SK-N-SH (cell line): ENCODE data around the genes GPR26 and NKX1-2.

DNA sequence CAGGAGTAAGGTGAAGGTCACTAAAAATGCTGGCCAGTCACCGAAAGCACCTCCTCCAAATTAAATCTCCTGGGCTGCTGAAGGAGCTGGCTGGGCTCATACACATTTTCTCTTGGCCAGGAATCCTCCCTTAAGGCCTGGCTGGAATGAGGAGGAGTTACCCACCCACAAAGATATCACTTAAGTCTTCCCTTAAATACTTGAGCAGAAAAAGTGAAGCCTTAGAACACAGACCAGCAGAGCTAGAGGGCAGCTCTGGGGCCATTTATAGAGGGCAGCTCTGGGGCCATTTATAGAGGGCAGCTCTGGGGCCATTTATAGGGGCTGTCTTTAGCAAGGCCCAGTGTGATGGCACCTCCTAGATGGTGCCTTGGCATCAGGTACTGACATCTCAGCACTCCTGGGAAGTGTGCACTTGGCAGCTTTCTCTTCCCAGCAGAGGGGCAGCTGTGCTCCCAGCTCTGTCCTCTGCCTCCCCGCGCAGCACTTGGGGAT lies 46.4 kb downstream of the HTRA1 start:
- RRBS = no CpG with 5 or more reads among the region's 3 CpGs
CAGE:
- cytosol, long polyA plus RNA = no peak
- long polyA plus RNA = no peak
- nucleus, long polyA plus RNA = no peak

GRCh38 chr10:122636884-122637459 lies 35.7 kb upstream of the SPADH start:
- RRBS = no CpG with 5 or more reads among the region's 9 CpGs
CAGE:
- cytosol, long polyA plus RNA = no peak
- long polyA plus RNA = no peak
- nucleus, long polyA plus RNA = no peak

DNA sequence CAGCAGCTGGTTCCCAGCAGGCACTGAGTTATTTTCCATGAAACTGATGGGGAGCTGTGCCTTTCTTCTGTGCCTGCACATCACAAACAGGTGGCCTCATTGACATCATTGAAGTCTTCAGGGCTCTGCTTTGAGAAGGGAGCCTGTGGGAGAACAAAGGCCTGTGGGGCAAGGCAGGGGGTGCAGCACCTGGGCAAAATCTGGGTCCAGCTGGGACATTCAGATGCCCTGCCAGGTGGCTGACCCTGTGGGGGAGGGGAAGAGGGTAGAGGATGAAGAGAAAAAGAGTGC lies 366 bp upstream of the CUZD1 start:
CAGE:
- cytosol, long polyA plus RNA = no peak
- long polyA plus RNA = no peak
- nucleus, long polyA plus RNA = no peak

GRCh38 chr10:122981171-122981647 lies 1.0 kb downstream of the PSTK start:
- RRBS = no CpG with 5 or more reads among the region's 3 CpGs
CAGE:
- cytosol, long polyA plus RNA = no peak
- long polyA plus RNA = no peak
- nucleus, long polyA plus RNA = no peak

DNA sequence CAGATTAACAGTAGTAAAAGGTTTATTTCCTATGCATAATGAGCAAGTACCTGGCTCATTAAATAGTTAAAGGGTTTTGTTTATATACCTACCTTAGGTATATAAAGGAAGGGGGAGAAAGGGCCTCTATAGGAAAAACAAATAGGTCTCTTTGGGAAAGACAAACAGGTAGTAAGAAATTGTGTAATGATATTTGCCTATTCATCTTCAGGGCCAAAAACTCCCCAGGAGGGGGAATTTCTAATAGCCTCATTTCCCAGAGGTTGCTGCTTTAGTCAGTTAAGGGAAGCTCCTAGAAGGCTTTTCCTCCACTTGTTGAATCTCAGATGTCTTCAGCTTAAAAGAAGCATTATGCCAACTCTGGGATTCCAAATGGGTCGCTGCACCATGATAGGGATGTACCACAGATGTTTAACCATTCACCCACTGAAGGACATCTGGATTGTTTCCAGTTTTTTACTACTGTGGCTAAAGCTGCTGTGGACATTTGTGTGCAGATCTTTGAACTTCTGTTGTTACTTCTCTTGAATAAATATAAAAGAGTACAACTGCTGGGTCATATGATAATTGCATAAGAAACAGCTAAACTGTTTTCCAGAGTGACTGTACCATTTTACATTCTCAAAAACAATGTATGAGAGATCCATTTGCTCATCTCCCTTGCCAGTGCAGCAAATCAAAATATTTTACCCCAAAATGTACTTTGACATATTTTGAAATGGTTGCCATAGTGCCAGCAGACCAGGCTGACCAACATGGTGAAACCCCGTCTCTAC lies 11.4 kb downstream of the ACADSB start:
- RRBS = no CpG with 5 or more reads among the region's 2 CpGs
CAGE:
- cytosol, long polyA plus RNA = no peak
- long polyA plus RNA = no peak
- nucleus, long polyA plus RNA = no peak

- RRBS = no CpG with 5 or more reads among the region's 8 CpGs
CAGE:
- cytosol, long polyA plus RNA = no peak
- long polyA plus RNA = no peak
- nucleus, long polyA plus RNA = no peak
Observed at GRCh38 chr10:123241156-123242376, 87.4 kb downstream of the BUB3 start.

DNA sequence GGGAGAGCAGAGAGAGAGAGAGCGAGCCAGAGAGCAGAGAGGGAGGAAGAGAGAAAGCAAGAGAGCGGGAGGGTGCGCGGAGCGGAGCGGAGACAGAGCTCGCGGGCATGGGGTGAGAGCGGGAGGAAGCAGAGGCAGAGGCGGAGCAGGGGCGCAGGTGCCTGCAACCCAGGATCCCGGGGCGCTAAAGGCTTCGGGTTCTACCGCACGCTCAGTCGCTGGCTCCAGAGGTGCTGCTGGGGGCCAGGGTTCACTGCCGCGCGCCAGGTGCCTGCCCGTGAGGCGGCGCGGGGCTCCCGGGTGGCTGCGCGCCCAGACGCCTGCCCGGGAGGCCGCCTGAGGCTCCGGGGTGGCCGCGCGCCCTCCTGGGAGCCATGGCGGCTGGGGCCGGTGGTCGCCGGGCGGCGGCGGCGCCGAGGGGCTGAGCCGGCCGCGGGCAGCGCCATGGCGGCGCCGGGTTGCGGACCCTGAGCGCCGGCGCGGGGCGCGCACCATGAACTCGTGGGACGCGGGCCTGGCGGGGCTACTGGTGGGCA lies at the start of gene GPR26:
GPR26 (plus strand) TSS at position 441 of the 536 bp plus-strand sequence.
- RRBS = 7% methylated on average over 6 of the region's 61 CpGs
CAGE:
- cytosol, long polyA plus RNA = no peak
- long polyA plus RNA = no peak
- nucleus, long polyA plus RNA = no peak

DNA sequence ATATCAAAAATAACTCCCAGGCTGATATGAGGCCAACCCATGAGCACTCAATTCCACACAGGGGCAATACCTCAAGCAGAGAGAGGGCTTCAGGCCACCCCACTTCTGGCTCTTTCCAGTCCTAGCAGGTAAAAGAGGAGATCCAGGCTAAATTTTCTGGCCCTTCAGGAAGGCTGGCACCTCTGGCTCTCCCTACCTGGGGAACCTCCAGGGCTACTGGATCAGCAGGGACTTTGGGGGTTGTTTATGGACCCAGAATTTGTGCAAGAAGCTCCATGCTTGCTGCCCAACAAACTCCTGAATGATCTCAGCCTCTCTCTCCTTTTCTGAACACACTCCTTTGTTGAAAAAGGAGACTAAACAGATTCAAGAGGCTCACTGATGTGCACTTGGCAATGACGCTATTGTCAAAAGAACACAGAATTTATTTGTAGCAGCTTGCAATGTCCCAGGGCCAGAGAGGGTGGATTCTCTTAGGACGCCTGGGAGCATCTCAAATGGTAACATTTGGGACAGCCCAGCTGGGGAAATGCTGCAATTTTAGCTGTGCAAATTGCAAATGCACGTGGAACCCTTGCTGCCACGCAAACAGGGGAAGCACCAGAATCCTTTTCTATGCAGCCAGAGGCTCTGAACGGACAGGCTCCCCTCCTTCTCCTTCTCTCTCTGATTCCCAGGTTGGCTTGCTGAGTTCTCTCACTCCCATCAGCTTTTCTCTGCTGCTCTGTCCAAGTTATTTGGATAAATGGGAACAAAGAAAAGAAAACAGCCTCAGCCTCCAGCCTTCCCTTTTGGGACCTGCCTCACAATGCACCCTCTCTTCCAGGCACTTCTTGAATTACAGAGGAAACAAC lies 79.9 kb downstream of the GPR26 start:
- RRBS = no CpG with 5 or more reads among the region's 5 CpGs
CAGE:
- cytosol, long polyA plus RNA = no peak
- long polyA plus RNA = no peak
- nucleus, long polyA plus RNA = no peak

DNA sequence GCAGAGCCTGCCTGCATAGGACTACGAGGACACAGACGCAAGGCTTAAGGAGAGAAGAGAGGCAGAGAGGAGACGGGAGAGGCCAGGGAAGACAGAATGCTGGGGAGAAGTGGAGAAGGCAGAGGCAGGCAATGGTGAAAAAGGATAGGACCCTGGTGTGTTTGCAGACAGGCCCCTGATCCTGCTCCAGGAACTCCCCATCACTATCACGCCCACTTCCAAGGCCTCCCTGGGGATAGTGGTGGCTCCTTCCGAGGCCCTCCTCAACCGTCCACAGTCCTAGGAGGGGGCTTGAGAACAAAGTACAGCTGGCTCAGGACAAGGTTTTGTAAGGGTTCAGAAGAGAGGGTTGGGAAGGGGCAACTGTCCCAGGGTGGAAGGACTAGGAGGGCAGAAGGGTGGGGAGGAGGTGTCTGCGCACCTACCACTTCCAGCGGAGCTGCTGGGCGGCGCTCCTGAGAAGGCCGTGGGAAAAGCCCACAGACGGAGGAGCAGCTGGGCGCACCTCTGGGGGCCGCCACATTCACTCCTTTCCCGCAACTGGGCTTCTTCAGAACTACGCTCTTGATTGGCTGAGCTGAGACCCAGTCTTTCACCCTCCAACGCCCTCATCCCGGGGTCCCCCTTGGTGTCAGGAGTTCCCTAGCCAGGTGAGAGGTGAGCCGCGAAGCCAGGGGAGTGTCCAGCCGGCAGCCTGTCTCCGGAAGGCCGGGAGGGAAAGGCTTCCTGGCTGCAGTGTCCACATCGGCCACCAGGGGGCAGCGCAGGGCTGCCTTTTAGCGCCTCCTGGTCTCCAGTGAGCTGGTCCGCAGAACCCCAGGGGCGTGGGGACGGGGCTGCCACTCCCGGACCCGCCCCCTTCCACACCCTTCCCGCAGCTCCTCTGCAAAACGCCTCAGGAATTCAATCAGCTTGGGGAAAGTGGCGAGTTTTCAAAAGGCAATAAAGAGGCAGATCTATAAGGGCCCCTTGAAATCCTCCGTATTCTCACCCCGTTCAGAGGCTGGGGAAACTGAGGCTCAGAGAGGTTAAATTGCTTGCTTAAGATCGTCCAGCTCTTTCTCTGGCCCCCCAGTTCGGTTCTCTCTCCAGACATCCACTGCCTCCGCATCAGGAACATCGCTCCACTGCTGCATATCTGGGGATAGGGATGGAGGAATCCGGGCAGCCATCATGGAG lies 99.0 kb downstream of the CHST15 start:
- RRBS = 9% methylated on average over 4 of the region's 41 CpGs
CAGE:
- cytosol, long polyA plus RNA = no peak
- long polyA plus RNA = no peak
- nucleus, long polyA plus RNA = no peak

DNA sequence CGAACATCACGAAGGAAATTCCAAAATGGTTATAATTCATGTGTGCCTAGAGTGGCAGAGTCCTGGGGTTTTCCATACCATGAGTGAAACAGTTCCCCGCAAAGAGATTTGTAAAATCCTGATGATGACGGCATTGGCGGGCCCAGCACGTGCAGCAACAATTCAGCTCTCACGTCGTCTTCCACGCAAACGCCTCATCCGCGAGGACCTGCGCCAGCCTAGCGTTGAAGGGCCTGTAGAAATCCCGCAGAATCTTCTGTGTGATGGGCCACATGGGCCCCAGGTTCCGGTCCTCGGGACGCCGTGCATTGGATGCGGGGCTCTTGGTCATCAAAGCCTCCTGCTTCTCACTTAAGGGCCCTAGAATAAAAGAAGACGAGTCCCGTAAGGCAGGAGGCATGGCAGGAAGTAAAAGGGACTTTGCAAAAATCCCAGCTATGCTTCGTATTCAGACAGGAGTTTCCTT lies 83.4 kb downstream of the CHST15 start:
- RRBS = no CpG with 5 or more reads among the region's 23 CpGs
CAGE:
- cytosol, long polyA plus RNA = no peak
- long polyA plus RNA = no peak
- nucleus, long polyA plus RNA = no peak

DNA sequence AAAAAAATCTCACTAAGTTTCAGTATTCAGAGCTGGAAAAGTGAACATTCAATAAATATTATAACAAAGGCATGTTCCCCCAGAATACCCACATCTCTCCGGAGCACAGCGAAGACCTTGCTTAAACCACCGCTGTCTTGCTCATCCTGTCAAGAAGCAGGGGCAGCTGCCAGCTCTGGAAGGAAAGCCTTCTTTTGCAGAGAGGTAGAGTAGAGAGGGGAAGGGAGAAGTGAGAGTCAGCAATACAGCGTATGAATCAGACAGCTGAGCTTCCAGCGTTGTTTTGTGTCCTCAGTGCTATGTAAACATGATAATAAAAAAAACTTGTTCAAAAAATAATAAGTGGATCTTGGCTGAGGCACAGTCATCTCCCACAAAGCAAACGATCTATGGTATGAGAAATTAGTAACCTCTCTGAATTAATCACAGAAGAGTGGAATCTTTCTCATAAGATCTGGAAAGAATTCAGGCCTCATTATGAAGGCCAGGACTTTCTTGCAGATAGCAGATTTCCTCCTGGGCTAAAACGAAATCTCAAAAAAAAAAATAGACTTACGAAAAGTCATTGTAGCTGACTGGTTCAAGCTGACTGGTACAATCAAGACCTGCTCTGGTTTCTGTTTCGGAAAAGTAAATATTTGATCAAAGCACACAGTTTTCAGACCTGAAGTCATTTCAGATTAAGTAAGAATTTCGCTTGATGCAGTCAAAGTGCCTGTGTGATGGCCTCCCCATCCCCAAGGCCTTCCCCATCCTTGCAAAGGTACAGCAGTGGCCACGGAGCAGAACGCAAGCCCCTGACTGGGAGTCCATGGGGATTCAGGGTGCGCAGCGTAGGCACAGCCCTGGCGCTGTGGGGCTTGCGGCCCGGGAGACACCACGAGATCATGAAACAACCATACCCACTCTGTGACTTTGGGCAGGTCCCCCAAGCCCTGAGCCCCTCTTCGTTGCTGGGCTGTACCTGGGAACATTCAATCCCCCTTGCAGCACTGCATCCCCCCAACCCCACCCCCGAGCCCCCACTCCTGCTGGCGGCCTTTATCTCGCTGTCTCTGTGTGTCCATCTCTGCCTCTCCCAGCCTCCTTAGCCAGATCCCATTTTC lies 29.4 kb downstream of the CHST15 start:
- RRBS = no CpG with 5 or more reads among the region's 22 CpGs
CAGE:
- cytosol, long polyA plus RNA = no peak
- long polyA plus RNA = no peak
- nucleus, long polyA plus RNA = no peak

- RRBS = no CpG with 5 or more reads among the region's 8 CpGs
CAGE:
- cytosol, long polyA plus RNA = no peak
- long polyA plus RNA = no peak
- nucleus, long polyA plus RNA = no peak
Observed at GRCh38 chr10:124064755-124065225, 28.6 kb downstream of the CHST15 start.

- RRBS = 11% methylated on average over 22 of the region's 38 CpGs
CAGE:
- cytosol, long polyA plus RNA = no peak
- long polyA plus RNA = no peak
- nucleus, long polyA plus RNA = no peak
Observed at GRCh38 chr10:124091740-124092159, 1.6 kb downstream of the CHST15 start.

DNA sequence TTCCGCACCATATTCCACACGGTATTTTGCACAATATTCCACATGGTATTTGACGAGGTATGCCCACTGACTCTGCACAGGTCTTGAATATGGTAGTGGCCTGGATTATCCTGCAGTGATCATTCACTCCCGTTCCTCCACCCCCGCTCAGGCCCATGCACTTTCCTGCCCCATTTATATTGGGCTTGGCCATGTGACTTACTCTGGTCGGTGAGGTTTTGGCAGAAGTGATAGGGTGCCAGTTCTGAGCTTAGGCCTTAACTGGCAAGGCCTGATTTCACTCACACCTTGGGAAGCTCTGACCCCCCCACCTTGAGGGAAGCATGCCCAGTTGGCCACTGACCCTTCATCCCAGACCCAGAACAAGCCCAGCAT lies 137.7 kb upstream of the CHST15 start:
- RRBS = no CpG with 5 or more reads among the region's 6 CpGs
CAGE:
- cytosol, long polyA plus RNA = no peak
- long polyA plus RNA = no peak
- nucleus, long polyA plus RNA = no peak

GRCh38 chr10:124305206-124305575 lies 113.5 kb downstream of the OAT start:
- RRBS = no CpG with 5 or more reads among the region's 1 CpG
CAGE:
- cytosol, long polyA plus RNA = no peak
- long polyA plus RNA = no peak
- nucleus, long polyA plus RNA = no peak

DNA sequence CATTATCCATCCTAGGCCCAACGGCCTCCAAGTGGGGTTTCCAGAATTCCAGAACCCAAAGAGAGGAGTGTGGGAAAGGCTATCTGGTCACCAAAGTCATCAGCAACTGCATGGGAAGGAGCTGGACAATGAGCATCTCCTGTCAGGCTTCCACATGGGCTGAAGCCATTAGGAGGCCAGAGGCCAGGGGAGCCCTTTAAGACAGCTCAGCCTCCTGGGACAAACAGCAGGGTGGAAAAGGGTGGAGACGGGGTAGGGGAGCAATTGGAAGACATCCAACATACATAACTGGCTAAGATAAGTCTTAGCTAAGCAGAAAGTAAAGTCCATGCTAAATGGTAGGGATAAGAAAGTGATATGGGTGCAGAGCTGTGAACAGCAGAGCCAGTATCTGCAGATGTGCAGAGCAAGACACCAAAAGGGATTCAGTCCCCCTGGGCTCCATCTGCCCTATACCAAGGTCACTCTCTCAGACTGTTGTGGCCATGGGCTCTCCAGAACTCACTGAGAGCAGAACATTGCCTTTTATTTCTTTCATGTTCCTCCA lies 1.6 kb upstream of the OAT start:
- RRBS = no CpG with 5 or more reads among the region's 2 CpGs
CAGE:
- cytosol, long polyA plus RNA = no peak
- long polyA plus RNA = no peak
- nucleus, long polyA plus RNA = no peak

DNA sequence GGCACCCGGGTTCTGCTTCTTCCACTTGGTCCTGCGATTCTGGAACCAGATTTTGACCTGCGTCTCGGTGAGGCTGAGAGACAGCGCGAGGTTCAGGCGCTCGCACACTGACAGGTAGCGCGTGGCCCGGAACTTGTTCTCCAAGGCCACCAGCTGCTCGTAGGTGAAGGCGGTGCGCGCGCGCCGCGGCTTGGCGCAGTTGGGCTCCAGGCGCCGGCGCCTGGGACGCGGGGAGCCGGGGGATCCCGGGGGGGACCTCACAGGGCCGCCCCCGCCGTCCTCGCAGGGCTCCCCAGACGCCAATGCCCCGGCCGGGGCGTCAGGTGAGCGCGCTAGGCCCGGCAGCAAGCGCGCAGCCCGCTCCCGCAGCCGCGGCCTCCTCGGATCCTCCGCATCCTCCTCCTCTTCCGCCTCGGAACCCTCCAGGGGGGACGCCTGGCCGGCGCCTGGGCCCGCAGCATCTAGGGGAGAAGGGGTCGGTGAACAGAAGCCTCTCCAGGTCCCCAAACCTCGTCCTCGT lies 2.1 kb downstream of the NKX1-2 start:
- RRBS = 3% methylated on average over 27 of the region's 55 CpGs
CAGE:
- cytosol, long polyA plus RNA = no peak
- long polyA plus RNA = no peak
- nucleus, long polyA plus RNA = no peak

DNA sequence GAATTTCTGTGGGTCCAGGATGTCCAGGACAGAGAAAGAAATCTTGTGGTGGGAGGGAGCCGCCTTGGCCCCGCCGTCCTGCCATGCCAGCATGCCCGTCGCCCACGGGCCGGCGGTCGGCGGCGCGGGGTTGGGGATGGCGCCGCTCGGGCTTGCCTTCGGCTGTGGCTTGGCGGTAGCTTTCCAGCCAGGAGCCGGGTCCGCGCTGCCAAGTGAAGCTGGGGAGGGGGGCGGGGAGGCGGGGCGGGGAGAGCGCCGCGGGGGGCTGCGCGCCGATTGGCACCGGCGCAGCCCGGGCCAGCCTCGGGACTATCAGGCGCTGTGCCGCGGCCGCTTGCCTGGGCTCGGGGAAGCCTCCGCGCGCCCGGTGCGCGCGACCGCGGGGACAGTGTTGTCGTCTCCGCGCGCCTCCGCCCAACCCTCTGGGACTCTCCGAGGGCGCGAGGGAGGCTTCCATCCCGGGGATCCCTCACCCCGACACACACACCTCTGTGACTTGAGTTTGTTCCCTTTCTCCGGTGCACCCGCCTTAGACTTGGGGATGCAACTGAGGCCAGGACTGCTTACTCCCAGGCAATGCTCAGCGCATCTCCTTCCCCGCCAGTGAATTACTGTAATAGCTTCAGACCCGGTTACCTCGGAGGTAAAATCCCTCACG lies at the start of gene NKX1-2:
NKX1-2 (minus strand) TSS at position 185 of the 658 bp plus-strand sequence.
- RRBS = 3% methylated on average over 45 of the region's 64 CpGs
CAGE:
- cytosol, long polyA plus RNA = no peak
- long polyA plus RNA = no peak
- nucleus, long polyA plus RNA = no peak

GRCh38 chr10:124465212-124465749 lies 3.7 kb downstream of the LHPP start:
- RRBS = no CpG with 5 or more reads among the region's 9 CpGs
CAGE:
- cytosol, long polyA plus RNA = no peak
- long polyA plus RNA = no peak
- nucleus, long polyA plus RNA = no peak

GRCh38 chr10:124589614-124589997 lies 128.0 kb downstream of the LHPP start:
- RRBS = 87% methylated on average over 4 of the region's 20 CpGs
CAGE:
- cytosol, long polyA plus RNA = no peak
- long polyA plus RNA = no peak
- nucleus, long polyA plus RNA = no peak